Kidney epithelial cell (primary cell): Measurements from ENCODE around the genes EIF1, HSPB9 and KCNH4.

DNA sequence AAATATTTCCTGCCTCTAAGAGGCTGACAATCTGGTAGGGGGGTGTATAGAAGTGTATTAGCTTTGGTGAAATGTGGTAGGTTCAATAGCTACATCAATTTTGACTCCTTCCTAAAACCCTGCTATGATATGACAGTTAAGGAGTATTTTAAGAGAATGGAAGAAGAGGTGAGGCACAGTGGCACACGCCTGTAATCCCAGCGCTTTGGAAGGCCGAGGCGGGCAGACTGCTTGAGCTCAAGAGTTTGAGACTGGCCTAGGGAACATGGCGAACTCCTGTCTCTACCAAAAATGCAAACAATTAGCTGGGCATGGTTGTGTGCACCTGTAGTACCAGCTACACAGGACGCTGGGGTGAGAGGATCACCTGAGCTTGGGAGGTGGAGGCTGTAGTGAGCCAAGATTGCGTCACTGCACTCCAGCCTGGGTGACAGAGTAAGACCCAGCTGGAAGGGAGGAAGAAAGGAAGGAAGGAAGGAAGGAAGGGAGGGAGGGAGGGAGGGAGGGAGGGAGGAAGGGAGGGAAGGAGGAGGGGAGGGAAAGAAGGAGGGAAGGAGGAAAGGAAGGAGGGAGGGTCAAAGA lies 4.7 kb upstream of the KRT19 start:
- RAMPAGE, long total RNA, result no peak
- RRBS, result no CpG with 5 or more reads among the region's 7 CpGs

- RAMPAGE, long total RNA, result no peak
- RRBS, result no CpG with 5 or more reads among the region's 23 CpGs
These were observed 23.3 kb upstream of the EIF1 start for GRCh38 chr17:41665216-41665875.

- RAMPAGE, long total RNA, result no peak
- RRBS, result 2% methylated on average over 13 of the region's 27 CpGs
These were observed 22.8 kb upstream of the EIF1 start for GRCh38 chr17:41665876-41666228.

DNA sequence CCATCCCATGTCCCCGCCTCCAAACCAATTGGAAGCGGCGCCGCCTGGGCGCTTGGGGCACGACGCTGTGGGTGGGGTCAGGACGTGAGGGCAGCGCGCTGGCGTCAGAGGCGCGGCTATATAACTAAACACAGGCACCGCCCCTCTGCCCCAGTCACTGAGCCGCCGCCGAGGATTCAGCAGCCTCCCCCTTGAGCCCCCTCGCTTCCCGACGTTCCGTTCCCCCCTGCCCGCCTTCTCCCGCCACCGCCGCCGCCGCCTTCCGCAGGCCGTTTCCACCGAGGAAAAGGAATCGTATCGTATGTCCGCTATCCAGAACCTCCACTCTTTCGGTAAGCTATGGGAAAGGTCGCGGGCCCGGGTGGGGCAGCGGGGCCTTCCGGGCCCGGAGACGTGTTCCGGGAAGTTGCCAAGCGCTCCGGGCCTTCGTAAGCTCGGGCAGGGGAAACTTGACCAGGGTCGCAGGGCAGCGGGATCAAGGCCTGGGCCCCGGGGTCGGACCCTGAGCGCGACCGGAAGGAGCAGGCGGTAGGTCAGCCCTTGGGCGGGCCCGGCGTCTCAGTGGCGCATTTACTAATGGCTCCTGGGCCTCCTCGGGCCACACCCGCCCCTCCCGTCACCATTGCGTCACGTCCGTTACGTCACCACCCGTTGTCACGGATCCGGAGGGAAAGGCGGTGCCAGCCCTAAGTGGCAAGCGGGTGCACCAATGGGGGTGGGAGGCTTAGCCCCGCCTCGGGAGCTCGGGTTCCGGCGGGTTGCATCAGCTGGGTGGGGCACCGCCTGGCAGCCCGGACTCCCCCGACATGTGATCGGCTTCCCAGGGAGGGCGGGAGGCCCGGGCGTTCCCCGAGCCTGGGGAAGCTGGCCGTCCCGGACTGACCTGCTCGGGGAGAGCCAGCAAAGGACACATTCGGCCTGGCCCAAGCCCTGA lies at the start of gene EIF1:
EIF1 (plus strand) TSS at position 148 of the 934 bp plus-strand sequence.
- RAMPAGE, long total RNA, result start-site peak on the plus strand centred at position 150 of the sequence, 6 bp wide, 1,083 and 1,096 reads in 2 replicates; start-site peak on the plus strand centred at position 811 of the sequence, 96 bp wide, 131 and 127 reads in 2 replicates
- RRBS, result 2% methylated on average over 22 of the region's 87 CpGs

GRCh38 chr17:41689672-41690381 lies 1.1 kb downstream of the EIF1 start:
- RAMPAGE, long total RNA, result start-site peak on the plus strand at chr17:41689806-41689885, 209 and 109 reads in 2 replicates
- RRBS, result no CpG with 5 or more reads among the region's 15 CpGs

GRCh38 chr17:41697196-41697640 lies 8.5 kb downstream of the EIF1 start:
- RAMPAGE, long total RNA, result no peak
- RRBS, result no CpG with 5 or more reads among the region's 4 CpGs

GRCh38 chr17:41739433-41740317 lies 5.2 kb upstream of the HAP1 start:
- RAMPAGE, long total RNA, result no peak
- RRBS, result no CpG with 5 or more reads among the region's 14 CpGs

- RAMPAGE, long total RNA, result no peak
- RRBS, result no CpG with 5 or more reads among the region's 20 CpGs
These were observed 23.1 kb upstream of the HAP1 start for GRCh38 chr17:41757508-41757985.

- RAMPAGE, long total RNA, result no peak
- RRBS, result no CpG with 5 or more reads among the region's 10 CpGs
These were observed 10.3 kb downstream of the P3H4 start for GRCh38 chr17:41801395-41801891.

DNA sequence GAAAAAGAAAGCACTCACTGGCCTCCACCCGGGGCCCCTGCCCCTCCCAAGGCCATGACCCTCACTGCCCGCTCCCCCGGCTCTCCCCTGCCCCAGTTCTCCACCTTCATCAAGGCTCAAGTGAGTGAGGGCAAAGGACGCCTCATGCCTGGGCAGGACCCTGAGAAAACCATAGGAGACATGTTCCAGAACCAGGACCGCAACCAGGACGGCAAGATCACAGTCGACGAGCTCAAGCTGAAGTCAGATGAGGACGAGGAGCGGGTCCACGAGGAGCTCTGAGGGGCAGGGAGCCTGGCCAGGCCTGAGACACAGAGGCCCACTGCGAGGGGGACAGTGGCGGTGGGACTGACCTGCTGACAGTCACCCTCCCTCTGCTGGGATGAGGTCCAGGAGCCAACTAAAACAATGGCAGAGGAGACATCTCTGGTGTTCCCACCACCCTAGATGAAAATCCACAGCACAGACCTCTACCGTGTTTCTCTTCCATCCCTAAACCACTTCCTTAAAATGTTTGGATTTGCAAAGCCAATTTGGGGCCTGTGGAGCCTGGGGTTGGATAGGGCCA lies 9.4 kb downstream of the FKBP10 start:
- RAMPAGE, long total RNA, result no peak
- RRBS, result 55% methylated on average over 3 of the region's 14 CpGs

DNA sequence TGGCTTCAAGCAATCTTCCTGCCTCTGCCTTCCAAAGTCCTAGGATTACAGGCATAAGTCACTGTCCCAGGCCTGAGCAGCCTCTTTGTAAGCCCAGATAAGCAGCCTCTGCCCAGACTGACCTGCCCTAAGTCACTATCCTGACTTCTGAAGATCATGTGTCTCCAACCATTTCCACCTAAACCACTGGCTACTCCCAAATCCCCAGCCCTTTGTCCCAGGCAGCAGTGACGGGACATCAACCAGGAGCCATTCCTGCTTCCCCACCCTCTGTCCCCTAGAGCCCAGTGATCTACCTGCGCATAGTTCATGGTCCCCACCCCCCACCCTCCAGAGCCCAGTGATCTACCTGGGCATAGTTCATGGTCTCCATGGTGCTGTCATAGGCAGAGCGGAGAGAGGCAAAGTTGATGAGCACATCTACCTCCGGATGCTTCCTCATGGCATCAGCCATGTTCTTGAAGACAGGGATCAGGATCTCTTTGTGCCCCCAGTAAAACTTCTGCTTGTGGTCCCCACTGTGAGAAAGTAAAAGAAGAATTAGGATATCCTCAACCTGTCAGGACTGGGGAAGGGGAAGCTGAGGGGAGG lies 26.7 kb downstream of the ACLY start:
- RAMPAGE, long total RNA, result no peak
- RRBS, result no CpG with 5 or more reads among the region's 4 CpGs

DNA sequence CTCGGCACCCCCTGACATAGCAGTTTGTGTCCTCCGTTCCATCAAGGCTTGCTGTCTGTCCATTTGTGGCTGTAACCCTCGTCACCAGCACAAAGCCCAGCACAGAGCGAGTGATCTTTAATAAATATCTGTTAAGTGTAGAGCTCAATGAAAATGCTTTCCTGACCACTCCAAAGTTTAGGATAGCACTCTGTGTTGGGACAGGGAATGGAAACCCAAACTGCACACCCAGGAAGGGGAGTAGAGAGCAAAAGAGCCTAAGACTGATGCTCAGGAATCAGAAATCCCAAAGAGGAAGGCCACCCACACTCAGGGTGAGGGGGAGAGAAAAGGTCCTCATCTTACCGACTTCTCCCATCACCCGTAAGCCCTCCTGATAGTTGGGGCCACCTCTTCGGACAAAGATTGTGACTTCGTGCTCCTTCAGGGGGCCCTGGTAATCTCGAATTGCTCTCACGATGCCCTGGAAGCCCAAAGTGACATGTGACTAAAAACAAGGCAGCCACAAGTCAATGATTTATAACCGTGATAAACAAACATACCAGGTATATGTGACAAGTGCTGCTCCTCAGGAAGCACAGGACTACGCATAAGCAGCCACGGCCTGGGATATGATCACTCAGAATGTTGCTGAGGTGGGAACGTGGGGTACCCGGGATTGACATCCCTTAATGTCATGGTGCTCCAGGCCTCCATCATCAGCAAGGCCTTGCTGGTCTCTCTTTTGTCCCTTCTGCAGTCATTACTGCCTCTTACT lies 17.2 kb downstream of the ACLY start:
- RAMPAGE, long total RNA, result no peak
- RRBS, result no CpG with 5 or more reads among the region's 15 CpGs

- RAMPAGE, long total RNA, result no peak
- RRBS, result 20% methylated on average over 1 of the region's 12 CpGs
These were observed 7.0 kb upstream of the CNP start for GRCh38 chr17:41959525-41959970.

DNA sequence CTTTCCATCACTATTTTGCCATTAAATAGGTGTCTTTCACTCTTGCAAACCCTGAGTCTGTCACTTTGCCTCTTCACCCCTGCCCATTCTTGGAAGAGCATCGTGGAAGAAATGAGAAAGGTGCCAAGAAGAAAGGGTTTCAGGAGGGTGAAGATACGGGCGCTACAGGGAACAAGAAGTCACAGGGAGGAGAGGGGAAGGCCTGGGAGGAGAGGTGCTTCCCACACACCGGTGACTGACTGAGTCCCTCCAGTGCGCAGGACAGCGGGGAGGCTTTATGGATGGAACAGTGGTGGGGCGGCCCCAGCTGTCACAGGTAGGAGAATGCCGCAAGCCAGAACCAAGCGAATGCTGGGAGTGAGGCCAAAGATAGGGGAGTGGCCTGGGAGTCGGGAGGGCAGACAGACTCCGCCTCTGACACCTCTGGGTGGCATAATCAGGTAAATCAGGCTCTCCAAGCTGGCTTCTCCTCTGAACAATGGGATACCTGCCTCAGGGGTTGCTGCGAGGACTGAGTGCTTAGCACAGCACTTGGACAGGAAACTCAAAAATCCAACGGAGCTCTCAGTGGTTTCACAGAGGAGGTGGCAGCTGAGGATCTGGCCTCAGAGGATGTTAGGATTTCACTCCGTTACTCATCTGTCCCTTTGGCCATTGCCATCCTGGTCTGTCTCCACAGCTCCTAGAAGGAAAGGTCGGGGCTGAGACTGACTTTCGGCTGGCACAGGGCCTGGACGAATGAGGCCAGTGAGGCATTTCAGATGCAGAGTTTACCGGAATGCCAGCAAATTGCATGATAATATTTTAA lies 788 bp upstream of the CNP start:
- RAMPAGE, long total RNA, result no peak
- RRBS, result no CpG with 5 or more reads among the region's 18 CpGs

DNA sequence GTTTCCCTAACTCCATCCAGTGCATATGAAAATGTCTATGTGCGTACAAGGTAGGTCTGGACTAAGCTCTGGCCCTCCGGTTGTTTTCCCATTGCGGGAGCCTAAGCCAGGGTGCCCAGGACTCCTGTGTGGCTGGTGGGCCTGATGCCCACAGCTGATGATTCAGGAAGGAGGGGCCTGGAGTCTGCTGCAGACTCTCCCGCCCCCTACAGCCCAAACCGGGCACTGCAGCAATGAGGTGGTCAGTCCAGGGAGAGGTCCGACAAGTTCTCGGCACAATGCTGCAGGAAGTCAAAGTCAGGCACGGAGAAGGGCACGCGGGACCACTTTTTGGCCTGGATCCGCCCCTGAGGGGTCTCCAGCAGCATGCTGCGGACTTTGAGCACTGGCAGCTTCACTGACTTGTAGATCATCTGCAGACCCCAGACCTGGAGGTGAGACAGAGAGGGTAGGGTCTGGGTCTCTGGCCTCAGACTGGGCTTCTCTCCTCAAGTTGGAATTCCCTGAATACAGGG lies 3.3 kb upstream of the ZNF385C start:
- RAMPAGE, long total RNA, result no peak
- RRBS, result no CpG with 5 or more reads among the region's 12 CpGs

GRCh38 chr17:42105037-42105525 lies 6.8 kb upstream of the ZNF385C start:
- RAMPAGE, long total RNA, result no peak
- RRBS, result no CpG with 5 or more reads among the region's 5 CpGs

DNA sequence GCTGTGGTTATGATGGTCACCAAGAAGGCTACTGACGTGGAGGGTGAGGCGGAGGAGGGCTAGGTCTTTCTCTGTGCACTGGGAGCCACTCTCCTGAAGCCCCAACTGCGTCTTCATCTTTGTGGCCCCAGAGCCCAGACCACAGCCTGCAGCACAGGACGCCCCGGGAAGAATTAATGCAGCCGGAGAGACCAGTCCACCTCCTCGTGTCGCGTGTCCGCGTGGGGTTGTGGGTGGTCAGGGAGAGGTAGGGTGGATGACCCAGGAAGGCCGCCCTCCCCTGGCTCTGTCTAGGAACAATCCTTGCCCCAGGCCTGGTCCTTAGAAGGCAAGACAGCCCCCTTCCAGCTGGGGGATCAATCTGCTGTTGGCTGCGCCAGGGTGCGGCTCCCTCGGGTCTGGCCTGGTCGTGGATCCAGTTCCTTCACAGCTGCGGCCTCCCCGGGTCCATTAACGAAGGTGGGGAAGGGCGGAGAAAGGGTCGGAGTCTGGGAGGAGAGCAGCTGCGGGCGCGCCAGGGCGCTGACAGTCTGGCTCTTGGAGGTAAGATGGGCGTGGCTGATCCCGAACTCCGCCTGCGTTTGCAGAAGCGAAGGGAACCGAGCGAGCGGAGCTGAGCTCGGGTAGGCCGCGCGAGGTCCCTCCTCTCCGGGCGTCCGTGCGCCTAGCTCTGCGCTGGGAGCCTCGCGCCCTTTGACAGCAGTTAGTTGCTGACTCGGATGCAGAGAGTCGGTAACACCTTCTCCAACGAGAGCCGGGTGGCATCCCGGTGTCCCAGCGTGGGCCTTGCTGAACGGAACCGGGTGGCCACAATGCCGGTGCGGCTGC lies at the start of gene HSPB9:
HSPB9 (plus strand) TSS at position 673 of the 828 bp plus-strand sequence.
- RAMPAGE, long total RNA, result no peak
- RRBS, result 40% methylated on average over 2 of the region's 54 CpGs

DNA sequence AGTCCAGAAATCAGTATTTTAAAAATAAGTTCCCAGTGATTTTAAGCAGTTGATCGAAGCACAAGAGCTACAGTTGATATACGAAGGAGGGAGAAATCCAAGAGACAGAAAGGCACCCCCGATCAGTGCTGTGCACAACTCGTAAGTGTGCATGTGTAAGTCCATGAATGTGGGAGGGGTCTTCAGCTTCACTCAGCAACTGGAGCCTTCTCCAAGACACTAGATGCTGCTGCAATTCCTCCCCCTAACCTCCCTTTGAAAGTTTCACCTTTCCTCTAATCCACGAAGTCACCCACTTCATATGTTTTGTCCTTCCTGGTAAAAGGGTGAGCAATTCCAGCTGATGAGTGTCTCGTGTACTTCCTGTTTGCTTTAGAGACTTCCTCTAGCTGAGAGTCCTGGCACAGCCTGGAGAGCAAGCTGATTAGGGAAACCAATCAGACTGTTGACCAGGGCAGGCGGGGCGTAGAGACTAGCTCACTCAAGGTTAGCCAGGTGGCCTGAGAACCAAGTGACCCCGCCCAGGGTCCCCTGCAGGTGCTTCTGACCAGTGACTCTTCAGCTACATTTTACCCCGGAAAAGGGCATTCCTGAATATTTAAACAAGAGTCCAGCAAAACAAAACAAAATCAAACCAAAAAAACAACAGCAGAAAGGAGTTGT lies 13.0 kb downstream of the HSPB9 start:
- RAMPAGE, long total RNA, result no peak
- RRBS, result no CpG with 5 or more reads among the region's 10 CpGs

GRCh38 chr17:42180776-42181159 lies at the start of gene KCNH4:
Gene KCNH4 (minus strand): TSS chr17:42181142.
- RAMPAGE, long total RNA, result no peak
- RRBS, result under 1% methylated on average over 8 of the region's 40 CpGs

- RAMPAGE, long total RNA, result no peak
- RRBS, result 2% methylated on average over 15 of the region's 88 CpGs
These were observed 1.3 kb downstream of the HCRT start for GRCh38 chr17:42183524-42184756.